Hematopoietic multipotent progenitor cell (in vitro differentiated cells): ENCODE measurements around a stretch of chr10.

- CAGE, long polyA plus RNA, result no peak
Observed at GRCh38 chr10:102675891-102676699, 31.8 kb downstream of the TRIM8 start.

DNA sequence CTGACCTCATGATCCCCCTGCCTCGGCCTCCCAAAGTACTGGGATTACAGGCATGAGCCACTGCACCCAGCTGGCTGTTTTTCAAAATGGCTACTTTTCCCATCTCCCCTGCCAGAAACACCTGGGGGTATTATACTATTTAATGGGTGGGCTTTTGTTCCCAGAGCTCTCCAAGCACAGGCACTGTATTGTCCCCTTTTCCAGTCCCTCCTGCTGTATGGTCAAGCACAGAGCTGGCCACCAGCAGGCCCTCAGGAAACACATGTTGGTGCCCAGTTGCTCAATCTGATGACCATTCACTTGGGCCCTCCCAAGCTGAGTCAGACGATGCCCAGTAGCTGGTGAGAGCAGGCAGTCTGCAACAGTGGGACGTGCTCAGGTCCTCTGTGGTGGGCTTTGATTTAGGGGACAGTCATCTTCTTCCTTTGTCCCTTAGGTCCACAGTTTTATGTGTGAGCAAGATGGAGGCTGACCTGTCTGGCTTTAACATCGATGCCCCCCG lies 11.8 kb downstream of the SFXN2 start:
- CAGE, long polyA plus RNA, result no peak

GRCh38 chr10:102744262-102745087 lies 727 bp downstream of the WBP1L start:
- CAGE, long polyA plus RNA, result no peak

DNA sequence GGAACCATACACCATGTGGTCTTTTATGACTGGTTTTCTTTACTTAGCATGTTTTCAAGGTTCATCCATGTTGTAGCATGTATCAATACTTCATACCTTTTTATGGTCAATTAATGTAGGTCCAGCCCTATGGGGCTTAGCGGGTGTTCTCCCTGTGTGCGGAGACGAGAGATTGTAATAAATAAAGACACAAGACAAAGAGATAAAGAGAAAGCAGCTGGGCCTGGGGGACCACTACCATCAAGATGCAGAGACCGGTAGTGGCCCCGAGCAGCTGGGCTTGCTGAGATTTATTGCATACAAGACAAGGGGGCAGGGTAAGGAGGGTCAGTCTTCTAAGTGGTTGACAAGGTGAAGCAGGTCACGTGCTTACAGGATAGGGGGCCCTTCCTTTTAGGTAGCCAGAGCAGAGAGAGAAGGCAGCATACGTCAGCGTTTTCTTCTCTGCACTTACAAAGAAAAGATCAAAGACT lies 14.7 kb downstream of the WBP1L start:
- CAGE, long polyA plus RNA, result no peak

DNA sequence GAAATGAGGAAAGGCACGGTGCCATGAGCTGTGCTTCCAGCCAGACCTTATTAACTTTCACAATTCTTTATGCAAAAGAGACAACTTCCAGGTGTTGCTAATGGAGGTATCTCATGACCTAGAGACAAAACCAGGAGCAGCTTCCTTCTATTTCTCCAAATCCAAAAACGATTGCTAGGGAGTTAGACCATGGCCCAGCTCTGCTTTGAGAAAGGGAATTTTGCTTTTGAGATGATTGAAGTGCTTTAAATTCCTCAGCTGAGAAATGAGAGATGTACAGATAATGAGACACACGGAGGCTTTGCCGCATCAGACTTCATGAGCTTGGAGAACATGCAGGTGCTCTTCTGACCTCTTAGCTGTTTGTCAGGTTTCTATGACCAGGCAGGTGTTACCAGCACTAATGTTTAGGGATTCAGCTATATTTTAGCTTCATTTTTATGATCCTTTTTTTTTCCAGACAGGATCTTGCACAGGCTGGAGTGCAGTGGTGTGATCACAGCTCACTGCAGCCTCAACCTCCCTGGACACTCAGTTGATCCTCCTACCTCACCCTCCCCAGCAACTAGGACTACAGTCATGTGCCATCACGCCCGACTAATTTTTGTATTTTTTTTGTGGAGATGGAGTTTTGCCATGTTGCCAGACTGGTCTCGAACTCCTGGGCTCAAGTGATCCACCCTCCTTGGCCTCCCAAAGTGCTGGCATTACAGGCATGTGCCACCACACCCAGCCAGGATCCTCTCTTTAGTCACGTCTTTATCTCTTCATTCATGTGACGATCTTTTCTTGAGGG lies 21.2 kb downstream of the WBP1L start:
- CAGE, long polyA plus RNA, result no peak

DNA sequence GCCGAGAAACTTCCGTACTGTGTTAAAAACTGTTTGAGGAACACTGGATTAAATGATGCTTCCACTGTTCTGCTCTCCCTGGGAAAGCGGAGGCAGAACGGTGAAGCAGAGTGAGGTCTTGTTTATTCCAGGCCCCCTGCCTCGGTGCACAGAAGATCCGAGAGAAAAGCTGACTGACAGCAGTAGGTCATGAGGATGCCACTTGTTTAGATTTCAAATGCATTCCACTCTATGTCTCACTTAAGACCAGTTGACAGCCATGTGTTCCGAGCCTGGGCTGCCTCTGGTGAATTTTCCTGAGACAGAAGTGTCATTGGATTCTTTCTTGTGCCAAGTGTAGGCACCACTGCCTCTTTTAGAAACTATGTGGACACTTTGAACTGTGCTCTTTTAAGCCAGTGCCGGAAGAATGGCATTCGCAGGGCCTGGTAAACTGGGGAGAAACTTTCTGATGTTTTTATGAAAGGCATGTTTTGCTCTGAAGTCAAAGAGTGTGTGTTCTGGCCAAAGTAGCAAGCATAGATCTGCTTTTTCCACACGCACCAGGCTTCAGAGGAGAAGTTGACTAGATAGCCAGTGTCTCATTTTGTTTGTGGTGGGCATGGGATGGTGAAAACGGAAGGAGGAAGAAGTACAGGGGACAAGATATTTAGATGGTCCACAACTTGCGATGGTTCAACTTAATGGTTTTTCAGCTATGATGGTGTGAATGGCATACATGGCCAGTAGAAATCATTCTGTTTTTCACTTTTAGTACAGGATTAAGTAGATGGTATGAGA lies 41.7 kb downstream of the CYP17A1 start:
- CAGE, long polyA plus RNA, result no peak

DNA sequence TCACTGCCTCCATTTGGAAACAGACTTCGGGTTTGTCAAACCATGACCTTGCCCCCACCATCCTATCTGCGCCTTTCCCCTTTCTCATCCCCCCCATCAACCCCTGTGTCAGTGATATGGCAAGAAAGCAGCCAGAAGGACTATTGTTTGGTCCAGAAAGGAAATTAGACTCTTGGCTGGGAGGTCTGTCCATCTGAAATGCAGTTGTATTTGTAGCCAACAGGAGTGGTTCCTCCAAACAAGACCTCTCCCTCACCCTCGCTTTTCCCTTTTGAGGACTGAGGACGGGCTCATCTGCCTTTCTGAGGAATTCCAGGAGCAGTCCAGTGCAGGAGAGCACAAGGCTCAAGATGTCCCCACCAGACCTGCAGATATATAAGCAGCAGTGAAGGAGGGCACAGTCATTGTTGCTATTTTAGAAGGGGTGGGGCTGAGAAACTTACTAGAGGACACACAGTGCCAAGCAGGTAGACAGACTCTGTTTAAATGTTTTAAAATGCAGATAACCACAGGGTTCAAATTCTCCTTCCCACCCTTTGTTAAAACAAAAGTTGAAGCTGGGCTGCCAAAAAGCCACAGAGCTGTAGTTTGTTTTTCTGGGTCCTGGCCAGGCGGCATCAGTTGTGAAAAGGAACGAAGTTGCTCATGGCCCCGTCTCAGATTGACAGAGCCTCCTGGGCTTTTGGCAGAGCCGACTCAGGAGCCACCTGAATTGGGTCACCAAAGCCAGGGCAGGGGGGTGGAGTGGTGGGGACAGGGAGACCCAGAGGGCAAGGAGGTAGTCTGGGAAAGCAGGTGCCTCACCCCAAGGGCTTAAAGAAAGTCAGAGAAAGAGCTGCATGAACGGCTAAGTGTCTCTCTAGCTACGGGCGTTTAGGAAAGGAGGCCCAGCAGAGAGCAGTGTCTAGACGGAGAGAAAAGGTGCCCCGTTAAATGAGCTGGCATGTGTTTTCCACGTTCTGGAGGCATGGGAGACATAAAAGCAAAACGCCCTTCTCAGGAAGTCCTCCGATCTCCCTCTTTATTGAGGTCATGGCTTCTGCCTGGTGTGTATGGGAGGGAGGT lies 37.2 kb downstream of the CYP17A1 start:
- CAGE, long polyA plus RNA, result no peak

GRCh38 chr10:103120999-103121206 lies 72.2 kb downstream of the NT5C2 start:
- CAGE, long polyA plus RNA, result no peak

DNA sequence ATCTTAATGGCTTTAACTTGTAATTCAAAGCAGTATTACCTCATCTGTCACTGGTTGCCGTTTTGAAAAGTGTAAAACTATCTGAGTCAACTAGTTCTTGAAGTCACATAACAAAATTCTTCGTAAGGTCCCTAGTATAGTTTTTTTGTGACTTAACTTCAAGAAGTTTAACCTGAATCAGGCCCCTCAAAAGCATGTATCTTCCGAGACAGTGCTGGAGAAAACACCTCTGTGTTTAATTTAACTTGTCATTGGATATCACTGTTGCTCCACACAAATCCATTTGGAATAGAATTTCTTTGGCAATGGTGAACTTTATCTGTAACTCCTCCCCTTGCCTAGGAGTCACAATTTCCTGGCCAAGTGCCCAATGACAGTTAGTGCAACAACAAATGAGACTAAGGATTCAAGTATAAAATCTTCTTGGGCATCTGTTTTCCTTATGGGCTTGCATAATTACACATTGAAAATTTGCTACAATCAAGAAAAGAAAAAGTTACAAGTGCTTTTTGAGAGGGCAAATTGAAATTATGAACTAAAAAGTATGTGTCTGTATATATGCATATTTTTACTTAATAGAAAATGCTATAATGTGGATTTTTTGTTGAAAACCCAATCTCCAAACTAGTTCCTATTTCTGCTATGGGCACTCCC lies 47.0 kb downstream of the NT5C2 start:
- CAGE, long polyA plus RNA, result no peak

- CAGE, long polyA plus RNA, result no peak
Observed at GRCh38 chr10:103240195-103240677, 5.5 kb upstream of the RPEL1 start.

DNA sequence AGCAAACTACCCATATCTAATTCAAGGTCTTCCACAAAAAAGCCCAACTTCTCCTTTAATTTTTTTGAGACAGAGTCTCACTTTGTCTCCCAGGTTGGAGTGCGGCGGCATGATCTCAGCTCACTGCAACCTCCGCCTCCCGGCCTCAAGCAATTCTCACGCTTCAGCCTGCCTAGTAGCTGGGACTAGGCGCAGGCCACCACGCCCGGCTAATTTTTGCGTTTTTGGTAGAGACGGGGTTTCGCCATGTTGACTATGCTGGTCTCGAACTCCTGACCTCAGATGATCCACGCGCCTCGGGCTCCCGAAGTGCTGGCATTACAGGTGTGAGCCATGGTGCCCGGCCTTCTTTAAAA lies 940 bp downstream of the PDCD11 start:
- CAGE, long polyA plus RNA, result no peak

- CAGE, long polyA plus RNA, result no peak
Observed at GRCh38 chr10:103491994-103492381, 1.5 kb upstream of the NEURL1 start.

DNA sequence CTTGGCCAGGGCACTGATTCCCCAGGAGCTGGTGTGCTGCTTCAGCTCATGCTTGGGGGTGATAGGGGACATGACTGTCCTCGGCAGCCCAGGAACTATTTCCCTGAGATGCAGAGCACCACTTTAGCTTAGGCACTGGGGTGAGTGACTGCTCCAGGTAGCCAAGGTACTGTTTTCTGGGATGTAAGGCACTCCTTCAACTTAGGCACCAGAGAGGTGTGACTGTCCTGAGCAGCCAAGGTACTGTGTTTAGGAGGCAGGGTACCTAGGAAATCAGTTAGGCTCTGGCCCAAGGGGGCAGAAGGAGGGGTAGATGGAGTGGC lies 41.9 kb downstream of the NEURL1 start:
- CAGE, long polyA plus RNA, result no peak

DNA sequence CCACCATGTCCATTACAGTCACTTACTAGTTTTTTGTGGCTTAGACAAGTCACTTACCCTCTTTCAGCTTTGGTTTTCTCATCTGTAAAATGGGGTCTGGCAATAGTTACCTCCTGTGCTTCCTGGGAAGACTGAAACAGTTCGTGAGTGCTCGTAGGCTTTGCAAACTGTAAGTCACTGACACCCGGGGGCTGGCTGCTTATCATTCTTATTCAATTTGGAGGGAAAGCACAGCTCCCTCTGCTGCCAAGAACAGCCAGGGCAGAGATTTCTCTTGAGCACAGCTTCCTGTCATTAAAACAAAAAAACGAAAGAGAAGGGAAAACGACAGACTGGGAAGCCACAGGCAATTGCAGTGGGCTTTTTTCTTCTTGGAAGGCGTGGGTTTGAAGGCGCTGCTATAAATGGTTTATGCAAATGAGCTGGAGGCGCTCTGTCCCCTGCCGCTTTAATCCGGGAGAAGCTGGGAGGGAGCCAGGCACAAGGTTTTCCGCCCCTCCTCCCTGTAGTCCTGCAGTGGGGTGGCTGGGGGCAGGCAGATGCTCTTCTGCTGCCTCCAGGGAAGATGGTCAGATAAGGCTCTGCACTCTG lies 49.2 kb downstream of the NEURL1 start:
- CAGE, long polyA plus RNA, result no peak

DNA sequence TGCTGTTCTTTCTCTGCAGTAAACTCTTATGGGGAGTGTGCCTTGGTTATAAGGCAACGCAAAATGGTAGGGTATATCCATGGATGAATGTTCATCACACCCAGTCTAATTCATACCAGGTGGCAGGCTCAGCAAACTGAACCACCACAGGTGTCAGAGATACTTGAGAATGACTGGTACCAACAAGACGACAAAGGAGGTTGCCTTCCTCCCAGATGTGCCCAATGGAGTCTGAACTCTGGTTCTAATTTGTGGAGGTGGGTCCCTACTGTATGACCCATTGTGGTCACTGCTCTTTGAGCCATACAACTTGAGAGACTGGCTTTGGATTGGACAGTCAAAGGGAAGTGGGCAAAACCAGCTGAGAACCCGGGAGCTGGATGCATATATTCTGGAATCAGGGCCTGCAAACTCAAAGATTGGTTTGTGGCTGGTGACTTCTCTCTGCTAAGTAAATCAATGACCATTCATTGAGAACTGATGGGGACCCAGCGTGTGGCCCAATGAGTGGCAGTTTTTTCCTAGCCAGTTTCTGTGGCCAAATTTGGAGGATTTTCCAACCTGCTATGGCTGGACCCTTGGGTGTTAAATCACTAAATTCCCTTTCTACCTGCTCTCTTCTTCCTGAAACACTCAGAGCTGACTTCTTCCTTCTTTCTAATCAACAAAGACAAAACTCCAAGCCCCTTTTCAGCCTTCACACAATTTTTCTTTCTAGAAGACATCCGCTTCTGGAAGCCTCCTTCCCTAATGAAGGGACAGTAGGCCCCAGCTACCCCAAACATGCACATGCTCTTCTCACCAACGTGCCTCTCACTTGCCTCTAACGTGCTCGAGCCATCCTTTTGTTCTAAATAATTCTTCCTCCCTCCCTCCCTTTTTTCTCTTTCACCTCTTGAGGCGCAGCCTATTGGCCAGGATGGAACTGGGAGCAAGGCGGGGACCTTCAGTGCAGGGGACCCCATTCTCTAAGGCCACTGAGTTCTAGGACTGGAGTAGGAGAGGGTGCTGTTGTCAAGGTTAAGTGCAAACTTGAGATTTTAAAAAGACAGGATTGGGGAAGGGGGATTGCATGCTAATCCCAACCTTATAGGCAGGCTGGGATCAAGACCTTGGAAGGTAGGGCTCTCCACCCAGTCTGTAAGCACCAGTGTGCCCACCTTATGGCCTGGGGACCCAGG lies 101.6 kb downstream of the NEURL1 start:
- CAGE, long polyA plus RNA, result no peak

DNA sequence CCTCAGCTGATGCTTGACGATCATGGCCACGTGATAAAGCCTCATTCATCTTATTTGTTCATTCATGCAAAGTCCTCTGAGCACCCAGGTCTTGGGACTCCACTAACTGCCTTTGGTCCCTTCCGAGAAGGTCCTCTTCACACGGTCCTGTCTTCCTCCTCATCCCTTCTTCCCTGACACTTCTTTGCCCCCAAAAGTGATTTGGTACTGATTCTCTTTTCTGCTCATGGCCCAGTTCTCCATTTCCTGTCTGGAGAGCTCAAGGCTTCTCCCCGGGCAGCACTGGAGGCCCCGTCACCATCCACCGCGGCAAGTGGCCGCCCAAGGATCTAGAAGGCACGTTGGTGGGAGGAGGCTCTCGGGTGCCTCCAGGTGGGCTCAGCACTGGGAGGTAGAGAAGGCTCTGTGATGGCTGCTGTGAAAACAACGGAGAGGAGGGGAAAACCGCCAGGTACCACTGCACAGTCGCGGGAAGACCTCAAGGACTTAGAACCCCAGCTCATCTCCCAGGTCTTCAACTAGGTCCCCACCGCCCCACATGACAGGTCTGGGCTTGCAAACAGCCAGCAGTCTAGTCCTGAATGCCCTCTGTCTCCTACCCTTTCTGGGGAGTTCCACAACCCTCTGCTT lies 134.4 kb downstream of the NEURL1 start:
- CAGE, long polyA plus RNA, result no peak

DNA sequence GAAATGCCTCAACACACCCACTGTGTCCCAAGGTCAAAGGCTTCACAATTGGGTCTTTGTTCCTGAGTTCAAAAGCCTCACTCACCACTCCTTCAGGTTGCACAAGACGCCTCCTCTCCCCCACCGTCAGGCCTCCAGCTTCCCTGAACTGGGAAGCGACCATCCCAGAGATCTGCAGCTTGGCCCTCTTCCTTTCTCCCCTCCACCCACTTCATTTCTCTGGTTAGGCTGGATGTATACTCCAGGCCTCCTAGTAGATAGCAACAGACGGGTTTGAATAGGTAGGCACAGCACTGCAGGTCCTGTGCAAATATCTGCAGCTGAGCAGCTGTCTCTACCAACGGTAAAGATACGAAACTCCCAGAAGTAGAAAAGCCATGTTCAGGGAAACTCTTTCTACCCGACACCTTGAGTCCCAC lies 164.9 kb downstream of the NEURL1 start:
- CAGE, long polyA plus RNA, result no peak

DNA sequence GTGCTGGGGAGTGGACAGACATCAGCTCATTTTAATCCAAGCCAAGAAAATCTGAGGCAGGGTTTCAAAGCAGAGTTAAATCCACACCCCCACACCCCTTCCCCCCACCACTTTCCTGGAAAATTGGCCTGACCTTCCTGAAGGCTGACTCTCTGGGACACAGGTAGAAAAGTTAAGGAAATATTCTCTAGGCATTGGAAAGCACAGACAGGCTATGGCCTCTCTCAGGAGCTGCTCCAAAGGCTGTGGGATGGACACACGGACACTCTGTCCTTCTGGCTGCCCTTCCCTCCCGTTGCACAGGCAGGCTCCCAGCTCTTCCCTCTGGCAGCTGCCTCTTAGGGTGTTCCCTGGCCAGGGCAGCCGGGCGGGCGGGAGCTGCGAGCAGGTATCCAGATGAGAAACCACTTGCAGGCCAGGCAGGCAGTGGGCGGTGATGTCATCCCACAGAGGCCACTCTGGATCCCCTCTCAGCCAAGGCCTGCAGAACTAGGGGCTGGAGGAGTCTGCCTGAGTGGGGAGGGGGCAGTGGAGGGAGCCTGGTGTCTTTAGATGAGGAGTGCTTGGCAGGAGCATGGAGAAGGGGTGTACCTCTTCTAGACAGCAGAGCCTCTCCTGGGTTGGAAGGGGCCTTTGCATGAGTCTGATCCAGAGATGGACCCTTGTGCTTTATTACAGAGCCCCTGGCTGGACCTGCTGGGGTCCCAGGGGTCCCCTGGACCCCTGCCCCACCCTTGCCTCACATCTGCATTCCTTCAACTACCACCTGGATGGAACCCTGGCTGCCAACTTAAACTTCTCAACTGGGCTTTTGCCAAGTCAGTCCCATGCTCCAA lies 172.0 kb downstream of the NEURL1 start:
- CAGE, long polyA plus RNA, result no peak

DNA sequence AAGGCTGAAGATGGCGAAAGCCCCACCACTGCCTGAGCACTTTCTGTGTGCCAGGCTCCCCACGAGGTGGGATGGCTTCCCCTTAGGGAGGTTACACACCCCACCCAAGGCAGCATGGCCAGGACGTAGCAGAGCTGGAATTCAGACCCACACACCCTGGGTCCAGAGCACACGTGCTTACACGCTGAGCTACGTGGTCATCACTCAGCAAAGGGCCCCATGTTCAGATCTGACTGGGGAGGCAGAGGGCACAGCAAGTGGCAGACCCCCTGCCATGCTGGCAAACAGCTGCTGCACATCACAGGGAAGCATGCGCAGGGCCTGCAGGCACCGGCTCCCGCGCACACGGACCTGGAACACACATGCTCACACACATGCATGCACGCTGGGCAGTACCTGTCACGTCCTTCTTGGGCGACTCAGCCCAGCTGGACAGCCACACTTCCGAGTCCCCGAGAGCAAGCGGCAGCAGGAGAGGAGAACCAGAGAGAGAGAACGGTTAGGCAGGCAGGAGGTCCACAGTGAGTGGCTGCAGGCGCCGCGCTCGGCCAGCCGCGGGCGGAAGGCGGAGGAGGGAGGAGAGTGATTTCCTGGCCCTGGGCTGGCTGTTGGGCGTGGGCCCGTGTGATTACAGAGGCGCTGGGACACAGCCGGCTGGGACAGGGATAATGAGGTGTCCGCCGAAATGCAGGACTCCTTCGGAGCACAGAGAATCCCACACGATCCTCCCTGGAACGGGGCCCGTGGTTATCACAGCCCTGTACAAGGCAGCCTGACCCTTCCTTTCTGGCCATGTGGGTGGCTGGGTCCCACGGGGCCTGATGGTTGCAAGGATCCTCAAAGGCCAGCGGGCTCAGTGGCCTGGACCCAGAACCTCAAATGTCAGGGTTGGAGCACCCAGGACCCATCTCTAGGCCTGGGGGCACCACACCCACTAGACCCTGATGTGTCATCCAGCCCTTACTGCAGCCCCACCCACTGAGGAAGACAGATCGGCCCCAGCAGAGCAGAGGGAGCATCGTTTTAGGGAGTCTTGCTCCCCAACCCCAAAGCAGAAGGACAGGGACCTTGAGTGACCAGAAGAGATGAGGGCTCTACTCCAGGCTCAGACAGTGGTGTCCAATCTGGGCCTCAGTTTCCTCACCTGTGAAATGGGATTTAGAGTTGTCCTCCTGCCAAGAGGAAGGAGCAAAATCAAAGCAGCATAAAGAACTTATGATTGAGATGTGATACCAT lies 175.1 kb downstream of the NEURL1 start:
- CAGE, long polyA plus RNA, result no peak

DNA sequence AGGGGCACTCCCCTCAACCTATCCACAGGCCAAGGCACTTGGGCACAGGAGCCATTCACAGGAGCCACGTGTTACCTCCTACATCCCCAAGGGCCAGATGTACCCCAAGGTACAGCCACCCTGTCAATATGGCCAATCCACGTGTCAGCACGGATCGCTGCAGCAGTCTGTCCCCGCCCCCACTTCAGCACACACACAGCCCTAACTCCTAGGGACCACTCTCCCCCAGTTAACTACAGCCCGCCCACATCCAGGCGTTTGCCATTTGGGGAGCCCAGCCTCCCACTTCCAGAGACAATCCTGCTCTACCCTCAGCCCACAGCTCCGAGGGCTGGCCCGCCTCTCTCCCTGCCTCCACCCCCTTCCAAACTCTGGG lies 163.4 kb downstream of the SH3PXD2A start:
- CAGE, long polyA plus RNA, result no peak